ENCODE measurements around a stretch of chr3.

GRCh38 chr3:169173250-169173770, 490.2 kb downstream of the MECOM start:
- PRO-cap = no peak

- PRO-cap = no peak
Observed at GRCh38 chr3:169264579-169265190, 398.8 kb downstream of the MECOM start.

GRCh38 chr3:169454940-169455332, 208.6 kb downstream of the MECOM start:
- PRO-cap = no peak

GRCh38 chr3:169626697-169627208, 36.8 kb downstream of the MECOM start:
- PRO-cap = no peak

DNA sequence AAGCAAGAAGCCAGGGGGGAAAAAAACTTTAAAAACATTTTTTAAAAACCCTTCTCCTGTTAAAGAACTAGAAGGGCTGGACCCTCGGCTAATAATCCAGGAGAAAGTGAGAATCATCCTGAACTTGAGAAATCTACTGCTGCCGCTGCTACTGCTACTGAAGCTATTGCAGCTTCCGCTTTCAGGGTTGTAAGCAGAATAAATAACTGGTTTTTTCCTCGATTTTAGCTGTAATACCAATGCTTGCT, 420 bp upstream of the MECOM start:
- PRO-cap = no peak

- PRO-cap = unidirectional peak, plus-strand start at chr3:170356518; bidirectional peak, plus-strand start at chr3:170356930, minus-strand start at chr3:170356696
Observed at GRCh38 chr3:170356267-170357080, 1.0 kb upstream of the SKIL start.

- PRO-cap = no peak
Observed at GRCh38 chr3:170362149-170362647, 4.7 kb downstream of the SKIL start.

DNA sequence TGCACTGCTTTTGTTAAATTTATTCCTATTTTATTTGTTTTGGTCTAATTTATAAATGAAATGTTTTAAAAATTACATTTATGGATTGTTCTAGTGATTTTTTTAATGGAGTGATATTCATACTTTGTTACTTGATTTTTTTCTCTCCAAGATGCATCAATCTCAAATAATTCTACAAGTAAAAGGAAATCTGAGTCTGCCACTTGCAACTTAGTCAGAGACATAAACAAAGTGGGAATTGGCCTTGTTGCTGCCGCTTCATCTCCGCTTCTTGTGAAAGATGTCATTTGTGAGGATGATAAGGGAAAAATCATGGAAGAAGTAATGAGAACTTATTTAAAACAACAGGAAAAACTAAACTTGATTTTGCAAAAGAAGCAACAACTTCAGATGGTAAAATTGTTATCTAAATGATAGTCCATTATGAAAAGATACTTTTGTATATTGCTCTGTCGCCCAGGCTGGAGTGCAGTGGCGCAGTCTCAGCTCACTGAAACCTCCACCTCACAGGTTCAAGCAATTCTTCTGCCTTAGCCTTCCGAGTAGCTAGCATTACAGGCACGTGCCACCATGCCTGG, 28.5 kb upstream of the CLDN11 start:
- PRO-cap = no peak

GRCh38 chr3:170490932-170491173, 72.2 kb downstream of the CLDN11 start:
- PRO-cap = no peak

GRCh38 chr3:170740847-170741641, 129.0 kb downstream of the RPL22L1 start:
- PRO-cap = no peak

DNA sequence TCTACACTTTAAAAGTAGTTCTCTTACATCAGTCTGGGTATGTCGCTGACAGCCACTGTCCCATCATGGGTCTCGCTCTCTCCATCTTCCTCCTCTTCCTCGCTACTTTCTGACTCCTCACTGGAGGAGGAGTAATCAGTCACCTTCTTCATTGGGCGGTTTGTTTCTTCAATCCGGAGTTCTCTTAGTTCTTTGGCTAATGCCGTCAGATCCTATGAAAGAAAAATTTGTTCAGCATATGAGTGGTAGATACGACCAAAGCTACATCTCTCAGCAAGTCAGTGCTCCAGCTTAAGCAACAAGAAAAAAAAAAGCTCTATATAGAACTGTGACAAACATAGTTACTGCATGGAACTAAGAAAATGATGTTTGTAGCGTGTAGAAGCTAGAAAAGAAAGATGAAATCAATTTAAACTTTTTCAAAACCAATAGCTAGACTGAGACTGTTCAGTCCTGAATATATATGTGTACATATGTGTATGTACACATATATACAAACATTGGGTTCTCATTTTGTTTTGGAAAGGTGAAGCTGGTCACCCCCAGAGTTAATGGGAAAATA, 75.0 kb upstream of the SLC2A2 start:
- PRO-cap = no peak

DNA sequence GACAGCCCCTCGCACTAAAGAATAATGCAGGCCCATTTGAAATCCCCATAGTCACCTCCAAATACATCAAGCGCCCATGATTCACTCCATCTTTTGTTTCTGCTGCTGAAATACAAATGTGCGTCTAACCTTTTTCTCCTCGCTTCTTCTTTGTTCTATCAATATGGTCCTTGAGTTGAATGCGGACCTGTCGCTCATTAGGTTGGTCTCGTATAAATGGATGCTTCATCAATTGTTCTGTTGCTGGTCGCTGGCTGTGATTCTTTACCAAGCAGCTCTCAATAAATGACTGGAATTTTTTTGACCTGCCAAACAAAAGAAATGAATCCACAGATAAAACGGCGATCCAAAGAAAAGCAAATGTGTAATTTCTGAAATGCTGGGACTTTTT, 140.4 kb upstream of the SLC2A2 start:
- PRO-cap = no peak

GRCh38 chr3:171453965-171454532, 6.2 kb downstream of the TNIK start:
- PRO-cap = bidirectional peak, plus-strand start at chr3:171454266, minus-strand start at chr3:171454220

GRCh38 chr3:171491428-171491839, 31.2 kb upstream of the TNIK start:
- PRO-cap = no peak

DNA sequence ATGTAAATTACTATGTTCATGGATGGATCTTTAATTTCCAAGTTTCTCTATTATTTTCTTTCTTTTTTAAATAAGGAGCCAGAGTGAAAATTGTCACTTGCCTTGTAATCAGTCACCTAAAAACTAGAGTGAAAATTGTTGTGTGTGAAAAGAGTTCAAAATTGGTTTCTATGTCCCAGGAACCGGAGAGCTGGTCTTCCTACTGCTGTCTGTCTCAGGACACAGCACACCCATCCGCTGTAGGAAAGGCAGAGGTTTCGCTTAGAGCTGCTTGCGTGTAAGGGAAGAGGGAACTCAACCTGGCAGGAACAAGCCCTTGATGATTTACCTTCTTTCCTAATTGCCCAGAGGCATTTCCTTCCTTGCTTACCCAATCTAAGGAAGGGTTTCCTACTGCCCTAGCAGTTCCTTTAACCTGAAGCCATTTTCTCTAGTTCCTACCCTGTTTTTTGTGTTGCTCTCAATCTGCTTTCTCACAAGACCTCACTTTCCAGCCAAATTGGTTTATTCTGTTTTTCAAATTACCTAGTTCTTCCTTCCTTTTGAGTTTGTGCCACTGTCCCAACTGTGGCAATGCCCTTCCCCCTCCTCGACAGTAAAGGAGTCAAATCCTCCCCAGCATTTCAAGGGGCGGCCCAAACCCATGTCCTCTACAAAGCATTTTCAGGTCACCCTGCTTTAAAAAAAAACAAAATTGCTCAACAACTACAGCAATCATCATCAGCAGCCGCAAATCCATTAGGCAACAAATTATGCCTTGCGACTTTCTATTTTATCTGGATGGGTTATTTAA, 33.0 kb downstream of the PLD1 start:
- PRO-cap = no peak

GRCh38 chr3:171801930-171802589, 8.2 kb downstream of the PLD1 start:
- PRO-cap = no peak

GRCh38 chr3:171833714-171834345, 9.3 kb upstream of the TMEM212 start:
- PRO-cap = no peak

DNA sequence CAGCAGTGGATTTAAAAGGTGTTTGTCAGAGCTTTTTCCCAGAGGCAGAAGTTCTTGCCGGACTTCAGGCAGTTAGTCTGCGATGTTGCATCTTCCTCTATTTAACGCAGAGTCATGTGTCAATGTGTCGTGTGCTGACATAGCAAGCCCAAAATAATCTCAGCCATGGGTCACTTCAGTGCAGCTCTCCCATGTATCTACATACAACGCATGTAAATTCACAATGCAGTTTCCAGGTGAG, 8.0 kb upstream of the TMEM212 start:
- PRO-cap = no peak

DNA sequence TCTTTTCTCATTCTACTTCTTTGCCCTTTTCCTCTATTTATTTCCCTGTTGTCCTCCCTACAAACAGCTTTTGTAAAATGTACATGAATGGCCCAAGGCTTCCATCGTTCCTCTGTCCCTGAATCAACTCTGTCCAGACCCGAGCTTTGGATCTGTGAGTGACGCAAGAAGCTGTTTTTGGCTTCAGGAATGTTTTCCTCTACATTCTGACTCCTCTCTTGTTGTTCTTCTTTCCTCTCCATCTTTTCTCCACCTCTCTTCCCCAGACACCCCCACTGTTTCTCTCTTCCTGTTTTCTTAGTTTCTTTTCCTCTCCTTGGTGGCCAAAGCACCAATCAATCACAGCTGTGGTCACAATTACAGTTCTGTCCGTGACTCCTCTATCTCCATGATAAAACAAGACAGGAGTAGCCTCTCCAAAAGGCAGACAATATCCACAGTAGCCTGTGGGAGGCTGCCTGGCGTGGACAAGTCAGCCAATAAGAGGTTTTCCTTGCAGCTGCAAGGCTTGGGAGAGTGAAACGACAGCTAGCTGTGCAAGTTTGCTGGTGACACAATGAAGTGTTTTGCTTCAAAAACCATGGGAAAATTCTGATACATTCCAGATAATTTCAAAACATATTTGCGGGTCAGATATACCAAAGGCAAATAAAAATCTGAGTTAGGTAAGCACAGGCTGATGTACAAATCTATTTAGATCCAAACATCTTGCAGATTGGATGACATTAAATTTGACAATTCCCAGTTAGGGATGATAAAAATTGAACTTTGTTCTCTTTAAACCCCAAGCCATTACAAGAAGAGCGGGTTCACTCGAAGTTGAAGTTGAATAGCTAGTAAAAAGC, 4.8 kb upstream of the TMEM212 start:
- PRO-cap = unidirectional peak, minus-strand start at position 114 of the sequence

DNA sequence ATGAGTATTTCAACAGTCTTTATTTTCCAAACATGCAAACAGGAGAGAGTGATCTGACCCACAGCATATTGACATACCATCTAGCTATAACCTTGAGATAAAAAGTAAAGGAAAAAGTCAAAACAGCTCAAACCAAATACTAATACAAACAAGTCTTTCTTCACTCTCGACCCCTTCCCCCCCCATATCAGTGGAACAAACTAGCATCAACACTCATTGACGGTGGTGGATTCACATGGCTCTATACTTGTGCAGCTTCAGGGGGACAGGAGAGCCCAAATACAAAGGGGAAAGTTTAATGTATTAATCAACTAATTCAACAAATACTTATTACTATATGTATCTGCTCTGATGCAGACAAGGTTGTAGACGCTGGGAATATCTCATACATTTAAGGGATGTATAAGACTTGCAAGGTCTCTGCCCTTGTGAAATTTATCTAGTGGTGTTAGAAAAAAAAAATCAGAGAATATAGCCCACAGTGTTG, 1.8 kb upstream of the TMEM212 start:
- PRO-cap = no peak

All from duodenum (tissue), 1 donor.